Neural progenitor cell (in vitro differentiated cells): Measurements from ENCODE around the gene SEC11C.

GRCh38 chr18:57627434-57627993 lies 5.9 kb upstream of the NARS1 start:
- RAMPAGE, long total RNA, result no peak

DNA sequence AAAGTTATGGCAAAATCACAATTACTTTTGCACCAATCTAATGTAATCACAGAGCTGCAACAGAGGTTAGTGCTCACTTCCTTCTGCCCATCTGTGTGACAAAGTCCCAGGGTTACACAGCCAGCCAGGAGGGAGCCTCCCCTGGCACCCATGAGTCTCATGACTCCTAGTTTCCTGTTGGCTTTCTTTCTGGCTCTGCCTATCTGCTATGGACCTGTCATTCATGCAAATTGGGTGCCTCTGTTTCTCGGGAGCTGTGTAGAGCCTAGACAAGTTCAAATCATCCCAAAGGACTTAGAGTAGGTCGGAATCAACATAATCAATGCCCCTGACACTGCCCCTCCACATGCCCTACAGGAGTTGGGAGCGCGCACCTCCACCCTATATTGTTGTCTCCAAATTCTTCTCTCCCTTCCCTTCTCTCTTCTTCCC lies 99.2 kb upstream of the ATP8B1 start:
- RAMPAGE, long total RNA, result no peak

DNA sequence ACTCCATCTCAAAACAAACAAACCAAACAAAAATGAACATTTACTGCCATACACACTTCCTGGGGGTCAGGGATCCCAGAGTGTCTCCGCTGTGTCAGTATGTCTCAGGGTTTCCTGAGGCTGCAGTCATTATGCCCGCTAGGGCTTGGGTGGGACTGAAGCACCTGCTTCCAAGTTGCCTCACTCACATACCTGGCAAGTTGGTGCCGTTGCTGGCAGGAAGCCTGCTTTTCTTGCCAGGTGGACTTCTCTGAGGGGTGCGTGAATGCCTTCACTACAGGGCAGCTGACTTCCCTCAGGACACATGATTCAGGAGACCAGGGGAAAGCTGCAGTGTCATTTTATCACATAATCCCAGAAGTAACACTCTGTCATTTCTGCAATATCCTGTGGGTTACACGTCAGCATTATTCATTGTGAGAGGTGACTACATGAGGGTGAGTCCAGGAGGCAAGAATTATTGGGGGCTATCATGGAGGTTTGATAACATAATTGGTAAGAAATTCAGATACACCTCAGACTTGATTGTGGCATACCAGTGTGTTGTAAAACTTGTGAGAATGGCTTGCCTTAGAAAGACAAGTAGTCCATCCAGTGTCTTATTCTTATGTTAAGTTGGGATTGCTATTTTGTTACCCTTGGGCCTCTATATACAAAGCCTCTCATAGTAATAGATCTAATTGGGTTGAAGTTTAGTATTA lies 44.0 kb downstream of the NEDD4L start:
- RAMPAGE, long total RNA, result no peak

- RAMPAGE, long total RNA, result no peak
Observed at GRCh38 chr18:58100464-58100838, 56.4 kb downstream of the NEDD4L start.

GRCh38 chr18:58174570-58174908 lies 130.5 kb downstream of the NEDD4L start:
- RAMPAGE, long total RNA, result no peak

DNA sequence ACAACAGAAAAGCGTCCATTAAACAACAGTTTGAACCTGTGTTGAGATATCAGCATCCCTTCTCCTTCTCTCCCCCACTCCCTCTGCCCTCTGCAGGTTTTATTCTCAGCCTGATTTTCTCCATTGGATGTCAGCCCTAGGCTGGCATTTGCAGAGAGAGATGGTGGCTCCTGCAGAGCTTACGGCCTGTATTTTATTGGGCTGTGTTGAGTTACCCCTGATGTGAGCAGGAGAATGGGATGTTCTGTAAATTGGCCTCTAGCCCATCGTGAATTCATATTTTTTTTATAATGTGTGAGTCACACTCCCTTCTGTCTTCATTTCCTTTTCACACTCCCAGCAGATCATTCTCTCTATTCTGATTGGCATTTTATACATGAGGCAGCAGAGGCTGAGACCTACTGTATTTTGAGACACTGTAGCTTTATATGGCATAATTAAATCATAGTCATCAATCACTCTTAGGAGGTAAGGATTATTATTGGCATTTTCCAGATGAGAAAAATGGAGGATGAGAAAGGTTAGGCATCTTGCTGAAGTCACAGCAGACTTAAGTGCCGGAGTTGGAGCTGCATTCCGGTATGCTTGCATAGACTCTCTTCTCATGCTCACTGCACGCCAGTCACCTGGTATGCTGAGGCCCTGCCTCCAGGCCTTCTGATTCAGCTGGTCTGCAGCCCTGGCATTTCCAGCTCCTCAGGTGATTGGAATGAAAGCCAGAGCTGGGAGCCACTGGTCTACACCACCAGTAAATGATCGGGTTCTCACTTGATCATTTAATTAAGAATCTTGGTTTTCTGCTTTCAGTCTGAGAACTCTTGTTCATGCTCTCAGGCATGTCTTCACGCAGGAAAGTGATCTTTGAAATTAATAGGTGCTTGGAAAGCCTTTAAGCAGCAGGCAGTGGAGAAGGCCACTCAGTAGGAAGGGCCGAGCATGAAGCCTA lies 142.4 kb downstream of the NEDD4L start:
- RAMPAGE, long total RNA, result no peak

DNA sequence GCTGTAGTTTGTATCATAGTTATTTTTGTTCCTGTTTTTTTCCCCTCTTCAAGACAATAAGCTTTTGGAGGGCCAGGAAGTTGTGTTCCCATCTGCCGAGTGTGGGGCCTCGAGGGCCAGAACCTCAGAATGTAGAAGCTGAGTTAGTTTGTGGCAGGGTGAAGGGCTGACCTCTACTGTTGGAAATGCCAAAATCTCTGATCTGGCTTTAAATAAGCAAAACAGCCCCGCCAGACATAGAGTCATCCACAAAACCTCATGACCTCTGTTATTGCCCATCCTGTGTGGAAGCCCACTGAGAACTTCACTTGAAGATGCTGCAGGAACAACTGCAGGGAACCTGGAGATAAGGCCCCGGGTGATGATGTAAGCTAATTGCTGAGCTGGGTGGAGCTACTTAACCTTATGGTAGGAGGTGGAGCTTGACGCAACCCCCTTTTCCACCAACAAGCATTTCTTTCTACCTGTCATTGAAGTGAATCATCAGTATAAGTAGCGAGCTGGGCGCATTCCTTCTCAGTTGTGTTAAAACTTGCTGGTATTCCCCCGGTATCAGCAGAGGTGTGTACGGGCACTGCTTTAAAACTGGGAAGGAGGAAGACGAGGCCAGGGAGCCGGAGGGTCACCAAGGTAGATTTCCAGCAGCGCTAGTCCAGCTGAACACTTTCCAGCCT lies 177.2 kb downstream of the NEDD4L start:
- RAMPAGE, long total RNA, result no peak

- RAMPAGE, long total RNA, result no peak
Observed at GRCh38 chr18:58222418-58223213, 178.6 kb downstream of the NEDD4L start.

- RAMPAGE, long total RNA, result no peak
Observed at GRCh38 chr18:58287409-58288253, 243.6 kb downstream of the NEDD4L start.

GRCh38 chr18:58316681-58316884 lies 272.6 kb downstream of the NEDD4L start:
- RAMPAGE, long total RNA, result no peak

DNA sequence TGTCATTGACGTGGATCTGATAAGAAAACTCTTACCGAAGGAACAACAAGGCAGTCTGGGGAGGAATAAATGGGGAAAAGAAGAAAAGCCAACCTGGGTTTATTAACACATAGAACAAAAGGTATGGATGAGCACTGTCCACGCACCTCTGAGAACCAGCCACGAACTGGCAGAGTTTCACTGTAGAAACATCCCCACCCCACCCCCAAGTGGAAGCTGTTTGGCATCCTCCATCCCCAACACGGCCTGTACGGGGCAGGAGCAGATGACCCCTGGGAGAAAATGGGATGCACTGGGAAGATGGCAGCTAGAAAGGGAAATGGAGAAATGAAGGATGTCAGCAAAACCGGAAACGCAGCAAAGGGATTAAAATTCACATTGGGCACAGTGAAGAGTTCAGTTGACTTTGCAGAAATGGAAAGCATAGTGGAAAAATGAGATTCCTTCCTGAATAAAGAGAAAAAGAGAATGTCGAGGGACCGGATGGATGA lies 247.2 kb downstream of the ALPK2 start:
- RAMPAGE, long total RNA, result no peak

DNA sequence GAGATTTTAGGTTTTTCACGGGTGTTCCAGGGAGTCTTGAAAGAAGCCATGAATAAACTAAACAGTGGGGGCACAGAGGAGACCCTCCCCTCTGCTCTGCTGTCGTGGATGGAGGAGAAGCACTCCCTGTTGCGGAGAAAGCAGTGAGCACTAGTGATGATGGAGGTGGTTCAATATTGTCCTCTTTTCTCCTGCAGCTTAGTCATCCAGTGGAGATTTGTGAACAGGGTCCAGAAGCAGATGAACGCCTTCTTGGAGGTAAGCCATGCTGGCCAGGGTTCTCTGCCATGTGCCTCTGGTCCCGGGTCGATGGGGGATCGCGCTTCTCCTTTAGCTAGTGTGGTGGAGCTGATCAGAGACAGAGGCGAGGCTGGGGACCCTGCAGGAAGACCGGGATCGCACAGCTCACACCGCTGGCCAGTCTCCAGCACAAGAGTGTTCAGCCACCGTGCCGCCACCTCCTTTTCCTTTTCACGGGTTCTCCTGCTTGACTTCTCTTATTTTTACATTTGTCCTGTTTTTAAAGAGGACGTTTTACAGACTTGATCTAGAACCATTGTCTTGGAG lies 243.5 kb downstream of the ALPK2 start:
- RAMPAGE, long total RNA, result no peak

GRCh38 chr18:58429530-58429882 lies 199.4 kb downstream of the ALPK2 start:
- RAMPAGE, long total RNA, result no peak

DNA sequence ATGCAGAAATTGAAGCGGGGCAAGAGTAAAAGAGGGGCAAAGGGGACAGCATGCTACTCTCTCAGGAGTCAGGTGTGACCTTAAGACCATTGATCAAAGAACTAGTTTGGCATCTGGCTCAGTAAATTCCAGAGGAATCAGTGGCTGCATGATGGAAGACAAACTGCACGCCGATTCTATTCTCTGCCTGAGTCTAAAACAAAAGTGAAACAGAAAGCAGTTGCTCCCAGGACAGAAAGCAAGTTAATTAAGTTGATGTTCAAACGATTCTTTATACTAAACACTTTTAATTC lies 190.3 kb downstream of the ALPK2 start:
- RAMPAGE, long total RNA, result no peak

- RAMPAGE, long total RNA, result no peak
Observed at GRCh38 chr18:58625609-58626454, 3.1 kb downstream of the ALPK2 start.

- RAMPAGE, long total RNA, result no peak
Observed at GRCh38 chr18:59042062-59042813, 97.4 kb upstream of the SEC11C start.

DNA sequence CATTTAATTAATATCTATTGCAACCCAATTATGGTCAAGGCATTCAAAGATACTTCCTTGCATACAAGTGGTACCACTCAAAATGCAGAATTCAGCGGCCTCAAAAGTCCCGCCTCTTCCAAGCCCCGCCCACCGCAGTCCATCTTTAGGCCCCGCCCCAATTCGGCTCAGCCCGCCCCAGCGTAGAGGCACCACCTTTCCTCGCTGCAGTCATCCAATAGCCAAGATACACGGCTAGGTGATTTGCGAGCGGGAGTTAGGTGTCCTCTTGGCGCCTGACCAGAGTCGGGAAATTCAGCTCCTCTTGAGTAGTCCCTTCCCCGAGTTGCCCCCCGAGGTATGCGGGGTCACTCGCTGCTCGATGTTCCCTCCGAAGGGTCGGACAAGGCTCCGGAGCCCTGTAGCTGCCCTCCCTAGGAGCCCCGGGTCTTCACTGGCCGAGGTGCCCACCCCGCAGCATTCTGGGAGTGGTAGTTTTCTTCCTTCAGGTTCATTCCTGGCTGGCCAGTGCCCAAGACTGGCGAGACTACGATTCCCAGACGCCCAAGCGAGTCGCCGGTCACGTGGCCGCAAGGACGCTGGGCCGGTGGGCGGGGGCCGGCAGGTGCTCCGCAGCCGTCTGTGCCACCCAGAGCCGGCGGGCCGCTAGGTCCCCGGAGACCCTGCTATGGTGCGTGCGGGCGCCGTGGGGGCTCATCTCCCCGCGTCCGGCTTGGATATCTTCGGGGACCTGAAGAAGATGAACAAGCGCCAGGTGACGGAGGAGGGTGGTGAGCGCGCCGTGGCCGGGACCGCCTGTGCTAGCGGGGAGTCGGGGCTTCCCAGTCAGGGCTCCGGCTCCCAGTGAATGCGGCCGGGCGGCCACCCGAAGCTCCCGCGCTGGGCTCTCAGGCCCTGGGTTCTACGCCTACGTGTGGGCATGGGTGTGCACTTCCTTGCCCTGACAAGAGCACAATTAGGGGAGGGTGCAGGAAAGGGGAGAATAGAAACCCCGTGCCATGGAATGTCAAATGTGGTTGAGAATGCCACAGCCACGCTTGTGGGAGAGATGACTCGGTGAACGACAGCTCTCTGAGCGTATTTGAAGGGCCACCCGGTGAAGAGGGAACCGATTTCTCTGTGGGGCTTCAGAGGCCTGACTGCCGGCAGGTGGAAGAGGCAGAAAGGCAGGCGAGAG lies at the start of gene SEC11C:
SEC11C (plus strand) TSS at position 603 of the 1,177 bp plus-strand sequence.
- RAMPAGE, long total RNA, result start-site peak on the plus strand centred at position 608 of the sequence, 92 bp wide, 849 and 1,146 reads in 2 replicates

DNA sequence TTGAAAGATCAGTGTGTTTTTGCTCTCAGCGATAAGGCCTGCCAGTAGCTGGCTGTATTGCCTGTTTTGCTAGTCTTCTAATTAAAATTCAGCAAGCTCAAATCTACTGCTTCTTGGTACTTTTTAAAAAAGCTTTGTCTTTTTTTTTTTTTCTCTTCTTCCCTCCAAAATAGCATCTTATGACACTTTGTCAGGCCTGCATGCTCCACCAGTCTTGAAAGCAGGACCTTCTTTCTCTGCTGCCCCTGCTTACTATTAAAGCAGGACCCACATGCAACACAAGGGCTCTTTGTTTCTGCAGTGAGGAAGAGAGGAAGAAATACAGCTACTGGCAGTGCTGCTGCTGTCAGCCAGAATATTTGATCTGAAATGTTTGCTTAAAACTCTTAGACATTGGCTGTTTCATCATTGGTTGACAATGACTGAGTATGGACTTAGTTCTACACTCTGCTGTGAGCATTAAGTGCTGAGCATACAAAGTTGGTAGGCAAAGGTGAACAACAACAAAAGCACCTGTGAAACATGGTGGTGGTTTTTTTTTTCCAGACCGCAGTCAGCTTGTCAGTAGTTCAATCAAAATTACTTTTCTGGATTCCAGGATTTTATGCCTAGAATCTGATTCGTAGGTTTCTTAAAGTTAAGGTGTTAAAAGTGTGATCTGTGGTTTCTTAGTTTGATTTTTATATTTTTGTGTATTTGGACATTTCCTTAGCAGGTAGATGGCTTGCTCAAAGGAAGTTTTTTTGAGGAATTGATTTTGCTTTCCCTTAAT lies 2.0 kb downstream of the SEC11C start:
- RAMPAGE, long total RNA, result no peak

- RAMPAGE, long total RNA, result no peak
Observed at GRCh38 chr18:59846959-59847637, 52.7 kb upstream of the PMAIP1 start.

GRCh38 chr18:59900111-59900832 lies 476 bp downstream of the PMAIP1 start:
- RAMPAGE, long total RNA, result no peak